Epithelial cell of alveolus of lung (primary cell): ENCODE measurements around a stretch of chr4.

DNA sequence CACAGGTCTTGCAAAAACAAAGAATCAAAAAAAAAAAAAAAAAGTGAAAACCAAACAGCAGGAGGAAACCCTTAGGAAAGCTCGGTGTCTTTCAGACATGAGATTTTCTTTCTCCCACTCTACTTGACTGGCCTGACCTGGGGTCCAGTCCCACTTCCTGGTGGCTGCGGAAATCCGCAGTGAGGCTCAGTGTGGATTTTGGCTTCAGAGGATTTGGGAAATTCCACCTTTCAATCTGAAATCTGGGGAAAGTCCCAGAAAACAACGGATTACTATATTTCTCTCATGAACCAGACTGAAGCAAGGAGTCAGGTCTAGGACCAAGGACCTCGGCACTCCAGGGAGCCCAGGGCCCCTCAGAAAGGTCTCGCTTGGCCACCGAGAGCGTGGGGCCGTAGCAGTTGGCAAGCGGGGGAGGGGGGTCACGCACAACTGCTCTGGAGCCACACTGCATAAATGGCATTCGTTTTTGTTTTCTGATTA is 794 bp downstream of the TIFA start:
- RAMPAGE, long total RNA, result no peak
- RRBS, result no CpG with 5 or more reads among the region's 12 CpGs

- RAMPAGE, long total RNA, result no peak
- RRBS, result no CpG with 5 or more reads among the region's 28 CpGs
These were observed 82.0 kb downstream of the ALPK1 start for GRCh38 chr4:112379109-112379700.

- RAMPAGE, long total RNA, result no peak
- RRBS, result 1% methylated on average over 30 of the region's 136 CpGs
These were observed 700 bp downstream of the NEUROG2 start for GRCh38 chr4:112514870-112516090.

GRCh38 chr4:112650251-112650651 is 13.3 kb downstream of the LARP7 start:
- RAMPAGE, long total RNA, result no peak
- RRBS, result no CpG with 5 or more reads among the region's 4 CpGs

DNA sequence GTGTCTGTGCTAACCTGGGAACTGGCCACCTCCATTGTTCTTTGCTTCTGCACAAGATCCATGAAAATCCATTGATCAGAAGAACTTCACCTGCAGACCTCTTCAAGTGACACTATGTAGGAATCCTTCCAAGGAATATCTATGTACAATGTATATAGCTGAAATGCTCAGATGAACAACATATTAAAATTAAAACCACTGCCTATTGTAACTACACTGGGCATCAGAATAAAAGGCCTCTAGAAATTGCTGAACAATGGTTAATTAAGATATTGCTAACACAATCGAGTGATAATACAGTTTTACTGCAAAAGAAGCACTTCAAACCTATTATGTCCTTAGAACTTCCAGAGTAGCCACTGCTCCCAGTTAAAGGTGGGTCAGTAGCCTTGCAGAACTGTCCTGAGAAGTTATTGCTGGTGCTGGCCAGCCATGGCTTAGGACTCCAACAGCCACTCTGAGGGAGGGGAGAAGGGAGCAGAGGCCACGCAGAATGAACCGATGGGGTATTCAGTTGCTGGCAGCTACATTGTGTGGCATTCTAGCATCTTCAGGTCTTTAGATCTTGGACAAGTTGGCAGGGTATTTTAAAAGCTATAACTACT is 332.5 kb downstream of the ANK2 start:
- RAMPAGE, long total RNA, result no peak
- RRBS, result no CpG with 5 or more reads among the region's 3 CpGs

DNA sequence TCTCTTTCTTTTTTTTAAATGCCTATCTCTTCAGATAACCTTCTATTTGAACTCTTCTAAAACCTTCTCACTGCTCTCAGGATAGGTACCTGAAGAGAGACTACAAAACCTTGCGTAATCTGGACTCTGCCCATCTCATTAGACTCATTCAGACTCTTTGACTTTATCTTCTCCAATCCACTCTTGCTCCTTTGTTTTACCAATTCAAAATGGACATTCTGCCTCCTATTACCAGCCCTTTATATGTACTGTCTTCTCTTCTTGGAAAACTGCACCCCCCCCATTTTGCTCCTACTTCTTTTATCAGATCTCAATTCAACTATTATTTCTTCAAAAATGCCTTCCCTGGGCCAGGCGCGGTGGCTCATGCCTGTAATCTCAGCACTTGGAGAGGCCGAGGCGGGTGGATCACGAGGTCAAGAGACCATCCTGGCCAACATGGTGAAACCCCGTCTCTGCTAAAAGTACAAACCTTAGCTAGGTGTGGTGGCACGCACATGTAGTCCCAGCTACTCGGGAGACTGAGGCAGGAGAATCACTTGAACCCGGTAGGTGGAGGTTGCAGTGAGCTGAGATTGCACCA is 291.4 kb downstream of the CAMK2D start:
- RAMPAGE, long total RNA, result no peak
- RRBS, result no CpG with 5 or more reads among the region's 10 CpGs

DNA sequence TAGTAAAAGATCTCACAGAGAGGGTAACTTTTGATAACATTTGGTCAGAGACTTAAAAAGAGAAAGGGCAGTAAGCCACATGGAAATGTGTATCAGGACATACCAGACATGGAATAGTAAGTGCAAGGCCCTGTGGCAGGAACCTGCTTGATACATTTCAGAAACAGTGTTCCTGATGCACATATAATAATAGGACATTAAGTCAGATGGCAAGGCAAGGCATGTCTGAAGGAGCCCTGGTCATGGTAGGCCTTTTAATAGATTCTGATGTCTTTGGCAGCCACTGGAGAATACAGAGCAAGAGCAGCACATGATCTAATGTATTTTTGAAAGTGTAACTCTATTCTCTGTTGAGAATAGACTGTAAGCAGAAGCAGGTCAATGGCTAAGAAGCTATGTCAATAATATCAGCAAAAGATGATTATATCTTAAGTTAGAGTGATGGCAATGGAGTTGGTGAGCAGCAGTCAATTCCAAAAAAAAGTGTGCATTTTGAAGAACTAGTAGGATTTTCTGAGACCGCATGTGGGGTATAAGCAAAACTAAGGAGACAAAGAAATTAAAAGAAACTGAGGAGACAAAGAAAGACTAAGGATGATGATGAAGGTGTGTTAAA is 279.6 kb downstream of the CAMK2D start:
- RAMPAGE, long total RNA, result no peak
- RRBS, result no CpG with 5 or more reads among the region's 1 CpG

- RAMPAGE, long total RNA, result no peak
- RRBS, result no CpG with 5 or more reads among the region's 2 CpGs
These were observed 176.8 kb downstream of the CAMK2D start for GRCh38 chr4:113584651-113585237.

- RAMPAGE, long total RNA, result no peak
- RRBS, result no CpG with 5 or more reads among the region's 2 CpGs
These were observed 77.1 kb downstream of the CAMK2D start for GRCh38 chr4:113684492-113684688.

DNA sequence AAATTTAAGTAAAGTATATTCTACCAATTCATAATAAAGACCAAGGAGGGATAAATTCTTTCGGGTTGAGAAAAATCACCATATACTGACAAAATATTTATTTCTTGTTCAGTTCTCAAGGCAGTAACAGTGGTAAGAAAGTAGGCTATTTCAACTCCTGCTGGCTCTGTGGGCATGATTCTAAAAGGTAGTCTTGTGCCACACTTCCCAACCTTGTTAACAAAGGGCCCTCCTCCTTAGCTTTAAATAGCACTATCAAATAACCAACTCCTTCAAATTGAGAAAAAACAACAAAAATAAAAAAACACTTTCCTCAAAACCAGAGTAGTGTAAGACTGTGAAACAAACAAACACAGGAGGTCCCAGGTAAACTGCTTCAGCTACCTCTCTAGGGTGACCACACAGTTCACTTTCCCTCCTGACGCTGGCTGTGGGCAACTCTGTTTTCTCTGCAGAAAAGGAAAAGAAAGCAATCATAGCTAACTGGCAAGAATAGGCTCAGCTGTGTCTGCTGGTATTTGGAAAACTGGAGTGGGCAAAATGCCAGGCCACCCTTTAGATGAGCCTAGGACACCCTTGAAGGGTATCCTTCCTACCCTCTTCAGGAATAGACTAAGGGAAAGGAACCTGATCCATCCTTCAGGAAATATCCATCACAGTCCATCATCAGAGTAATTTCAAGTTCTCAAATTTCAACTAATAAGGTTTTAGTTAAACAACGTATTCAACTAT is 61.1 kb downstream of the CAMK2D start:
- RAMPAGE, long total RNA, result no peak
- RRBS, result no CpG with 5 or more reads among the region's 3 CpGs

- RAMPAGE, long total RNA, result no peak
- RRBS, result no CpG with 5 or more reads among the region's 3 CpGs
These were observed 32.1 kb downstream of the CAMK2D start for GRCh38 chr4:113729336-113729874.

DNA sequence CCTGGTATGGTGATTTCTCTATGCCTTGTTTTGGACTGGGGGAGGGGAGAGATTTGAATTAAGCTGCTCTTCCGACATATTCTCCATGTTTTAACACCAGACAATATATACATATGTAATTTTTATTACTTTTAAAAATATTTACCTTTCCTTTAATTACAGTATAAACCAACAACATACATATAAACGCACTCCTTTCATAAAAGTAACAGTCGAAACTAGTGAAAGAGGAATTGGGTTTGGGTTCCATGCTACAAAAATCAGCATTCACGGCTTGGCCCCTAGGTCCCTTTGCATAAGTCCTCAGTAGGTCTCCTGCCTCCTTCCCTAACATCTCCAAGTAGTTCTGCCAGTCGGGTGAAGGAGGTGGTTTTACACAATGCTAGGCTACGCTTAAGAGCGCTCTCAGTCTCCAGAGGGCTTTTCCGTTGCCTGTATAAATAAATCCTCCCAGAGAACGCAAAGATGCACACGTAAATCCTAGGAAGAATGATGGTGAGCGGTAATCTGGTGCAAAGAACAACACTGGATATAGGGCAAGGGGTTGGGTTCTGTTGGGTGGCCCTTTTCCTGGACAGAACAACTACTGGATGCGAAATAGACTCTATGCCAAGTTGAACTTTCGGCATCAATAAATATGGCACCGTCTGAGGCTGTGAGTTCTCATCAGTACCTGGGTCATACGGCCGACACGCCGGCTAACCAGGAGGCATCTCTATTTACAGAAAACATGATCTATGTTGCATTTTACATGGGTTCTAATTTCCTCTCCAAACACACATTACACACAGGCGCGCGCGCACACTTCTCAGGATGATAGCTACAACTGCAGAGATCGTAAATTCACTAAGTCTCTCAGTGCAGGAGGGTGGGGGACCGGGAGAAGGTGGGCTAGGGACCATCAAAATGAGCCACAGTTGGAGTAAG is 1.4 kb downstream of the CAMK2D start:
- RAMPAGE, long total RNA, result no peak
- RRBS, result no CpG with 5 or more reads among the region's 24 CpGs

DNA sequence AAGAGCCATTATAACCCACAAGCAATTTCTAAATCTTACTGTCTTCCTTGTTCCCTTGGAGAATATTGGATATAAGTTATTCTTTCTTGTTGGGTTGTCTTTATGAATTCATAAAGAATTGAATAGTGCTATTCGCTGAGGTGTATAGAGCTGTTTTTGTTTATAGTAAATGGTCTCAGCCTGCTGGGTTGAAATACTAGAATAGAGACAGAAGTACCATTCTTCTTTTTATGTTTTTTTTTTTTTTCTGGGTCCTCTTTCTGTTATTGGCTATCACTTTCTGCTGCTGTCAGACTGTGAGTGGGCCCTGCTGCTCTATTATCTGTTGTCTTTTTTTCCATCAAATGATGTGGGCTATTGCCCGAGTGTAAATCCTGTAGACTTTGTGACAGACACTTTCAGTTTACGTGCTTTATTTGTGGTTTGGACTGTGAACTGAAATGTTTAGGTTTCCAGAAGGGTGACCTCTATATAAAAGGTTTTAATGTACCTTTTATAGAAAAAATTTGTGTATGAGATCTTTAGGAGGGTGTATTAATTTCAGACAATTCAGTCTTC is 3.1 kb downstream of the UGT8 start:
- RAMPAGE, long total RNA, result no peak
- RRBS, result no CpG with 5 or more reads among the region's 3 CpGs

DNA sequence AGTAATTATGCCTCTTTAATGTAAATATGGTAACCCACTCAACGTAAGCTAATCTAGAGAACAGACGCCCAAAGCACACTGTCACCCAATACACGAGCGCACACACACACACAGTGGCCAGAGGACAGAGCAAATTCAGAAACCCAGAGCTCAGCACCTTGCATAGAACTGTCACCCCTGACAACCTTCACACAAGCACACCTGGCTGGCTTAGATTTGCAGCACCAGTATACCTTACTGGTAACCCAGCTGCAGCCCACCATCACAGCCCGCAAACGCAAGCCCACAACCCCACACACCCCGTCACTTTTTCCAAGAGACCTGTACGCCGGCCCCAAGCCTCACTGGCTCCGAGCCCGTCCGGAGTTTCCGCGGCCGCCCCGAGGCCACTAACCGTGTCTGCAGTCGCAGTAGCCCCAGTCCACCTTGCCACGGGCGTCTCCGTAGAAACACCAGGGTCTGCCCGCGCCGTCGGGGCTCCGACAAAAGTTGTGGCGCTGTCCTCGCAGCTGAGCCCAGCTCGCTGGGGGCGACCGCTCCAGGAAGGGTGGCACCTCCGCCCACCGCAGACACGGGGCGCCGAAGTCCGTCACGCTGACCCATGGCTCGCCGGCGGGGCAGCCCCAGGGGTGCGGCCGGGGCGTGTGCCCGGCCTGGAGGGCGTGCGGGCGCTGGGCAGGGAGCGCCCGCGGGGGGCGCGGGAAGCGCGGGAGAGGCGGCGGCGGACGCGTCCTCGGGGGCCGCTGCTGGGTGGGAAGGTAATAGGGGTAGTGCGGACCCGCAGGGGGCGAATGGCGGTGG is 778 bp downstream of the PRSS12 start:
- RAMPAGE, long total RNA, result no peak
- RRBS, result no CpG with 5 or more reads among the region's 66 CpGs

GRCh38 chr4:118746531-118747113 is 61.4 kb downstream of the METTL14 start:
- RAMPAGE, long total RNA, result no peak
- RRBS, result no CpG with 5 or more reads among the region's 3 CpGs

GRCh38 chr4:118751545-118752033 is 66.4 kb downstream of the METTL14 start:
- RAMPAGE, long total RNA, result no peak
- RRBS, result no CpG with 5 or more reads among the region's 1 CpG

GRCh38 chr4:118810652-118811271 is 25.2 kb downstream of the SEC24D start:
- RAMPAGE, long total RNA, result no peak
- RRBS, result no CpG with 5 or more reads among the region's 2 CpGs

GRCh38 chr4:118814751-118815908 is 20.8 kb downstream of the SEC24D start:
- RAMPAGE, long total RNA, result no peak
- RRBS, result no CpG with 5 or more reads among the region's 7 CpGs

DNA sequence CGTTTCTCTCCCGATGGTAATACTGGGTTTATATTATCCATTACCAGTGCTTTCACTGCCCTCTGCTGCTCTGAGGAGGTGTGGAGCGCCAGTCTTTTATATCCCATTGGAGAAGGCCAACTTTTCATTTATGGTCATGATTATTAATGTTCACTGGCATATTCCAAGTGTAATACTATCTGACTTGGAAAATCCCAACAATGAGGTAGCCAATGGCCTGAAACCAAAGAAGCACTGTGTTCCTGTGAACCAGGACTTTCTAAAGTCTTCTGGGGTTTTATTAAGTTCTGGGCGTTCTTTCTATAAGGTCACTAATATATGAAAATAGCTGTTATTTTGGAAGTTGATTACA is 80.7 kb downstream of the SYNPO2 start:
- RAMPAGE, long total RNA, result no peak
- RRBS, result no CpG with 5 or more reads among the region's 4 CpGs

DNA sequence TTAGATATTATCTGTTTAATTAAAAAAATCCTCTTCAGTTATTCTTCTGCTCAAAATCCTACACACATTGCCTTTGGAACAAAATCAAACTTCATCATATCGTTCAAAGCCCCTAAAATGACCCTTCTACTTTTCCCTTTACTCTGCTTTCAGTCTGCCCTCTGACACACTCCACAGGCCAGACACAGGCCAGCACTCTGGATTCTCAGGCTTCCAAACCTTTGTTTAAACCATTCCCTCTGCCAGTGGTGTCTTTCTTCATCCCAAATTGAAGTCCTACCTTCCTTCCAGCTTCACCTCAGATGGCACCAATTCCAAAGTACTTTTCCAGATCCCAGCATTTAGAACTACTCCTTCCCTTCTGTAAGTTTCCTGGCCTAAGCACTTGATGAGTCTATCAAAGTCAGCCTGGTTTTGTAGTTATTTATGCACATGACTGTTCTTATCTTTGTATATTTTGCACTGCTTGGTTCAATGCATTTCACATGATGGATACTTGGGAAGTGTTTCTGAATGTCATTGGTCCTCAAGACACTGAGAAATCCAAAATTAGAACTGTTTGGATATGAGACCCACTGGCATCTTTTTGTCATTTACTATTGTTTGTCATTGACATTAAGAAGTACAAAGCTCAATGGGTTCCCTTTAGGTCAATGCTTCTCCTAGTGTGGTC is 95.8 kb downstream of the SYNPO2 start:
- RAMPAGE, long total RNA, result no peak
- RRBS, result no CpG with 5 or more reads among the region's 1 CpG